Epithelial cell of prostate (primary cell): ENCODE results near the genes CACNB4 and ARL6IP6.

- RRBS: 97% methylated on average over 1 of the region's 11 CpGs
Measured at GRCh38 chr2:151417488-151418886, 8.3 kb downstream of the RIF1 start.

DNA sequence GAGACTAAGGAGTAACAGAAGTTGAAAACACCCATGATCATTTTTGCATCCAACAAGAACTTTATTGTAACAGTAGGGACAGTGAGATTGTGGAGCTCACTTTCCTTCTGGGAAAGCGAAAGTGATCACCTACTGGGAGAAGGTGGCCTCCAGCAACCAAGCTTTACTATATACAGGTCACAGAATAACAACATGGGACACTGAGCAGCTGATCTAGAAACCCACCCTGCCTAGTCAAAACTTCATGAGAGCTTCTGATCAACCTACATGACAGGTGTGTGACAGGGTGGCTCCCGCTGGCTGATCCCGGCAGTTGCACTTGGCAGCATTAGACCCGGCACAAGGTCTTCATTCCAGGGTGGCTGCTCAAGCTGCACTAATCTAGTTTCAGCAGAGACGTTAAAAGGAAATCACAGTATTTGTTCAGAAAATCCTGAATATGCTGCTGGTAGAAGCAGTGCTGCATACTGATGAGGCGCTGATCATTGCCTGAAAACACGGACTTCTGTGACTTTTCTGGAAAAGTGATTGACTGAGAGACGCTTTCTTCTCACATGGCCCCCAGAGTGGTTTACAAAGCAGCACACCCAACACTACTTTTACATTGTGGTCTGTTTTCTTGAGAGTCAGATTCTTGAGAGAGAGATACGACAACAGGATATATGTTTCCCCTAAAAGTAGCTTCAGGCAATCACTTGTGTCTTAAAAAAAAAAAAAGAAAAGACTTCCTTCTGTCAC, 63.6 kb upstream of the ARL5A start:
- RRBS: no CpG with 5 or more reads among the region's 9 CpGs

DNA sequence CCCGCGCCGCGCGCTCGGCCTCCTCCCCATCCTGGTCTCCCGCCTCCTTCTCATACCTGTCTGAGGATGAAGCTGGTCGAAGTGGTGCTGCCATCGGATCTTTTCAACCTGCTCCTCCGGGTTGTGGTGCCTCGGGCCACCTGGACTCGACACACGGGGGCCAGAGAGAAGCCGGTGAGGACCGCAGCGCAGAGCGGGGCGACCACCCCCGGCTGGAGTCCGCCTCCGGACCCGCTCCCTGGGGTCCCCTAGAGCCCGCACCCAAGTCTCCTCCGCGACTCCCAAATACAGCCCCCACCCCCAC, 618 bp downstream of the CACNB4 start:
- RRBS: 1% methylated on average over 10 of the region's 25 CpGs

- RRBS: 0% methylated on average over 13 of the region's 62 CpGs
Measured at GRCh38 chr2:152098578-152099234, at the start of gene CACNB4. CACNB4 (minus strand) TSS chr2:152099044.

- RRBS: no CpG with 5 or more reads among the region's 6 CpGs
Measured at GRCh38 chr2:152175121-152175351, 527 bp downstream of the STAM2 start.

DNA sequence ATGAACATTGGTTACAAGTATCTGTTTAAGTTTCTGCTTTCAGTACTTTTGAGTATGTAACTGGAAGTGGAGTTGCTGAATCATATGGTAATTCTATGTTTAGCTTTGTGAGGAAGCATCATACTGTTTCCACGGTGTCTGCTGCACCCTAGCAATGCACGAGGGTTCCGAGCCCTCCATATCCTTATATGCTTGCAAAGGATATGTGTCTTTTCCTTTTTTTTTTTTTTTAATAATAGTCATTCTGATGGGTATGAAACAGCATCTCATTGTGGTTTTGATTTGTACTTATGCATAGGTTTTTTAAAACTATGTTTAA, 83.7 kb downstream of the FMNL2 start:
- RRBS: no CpG with 5 or more reads among the region's 3 CpGs

GRCh38 chr2:152505405-152506079, 170.6 kb downstream of the FMNL2 start:
- RRBS: no CpG with 5 or more reads among the region's 10 CpGs

DNA sequence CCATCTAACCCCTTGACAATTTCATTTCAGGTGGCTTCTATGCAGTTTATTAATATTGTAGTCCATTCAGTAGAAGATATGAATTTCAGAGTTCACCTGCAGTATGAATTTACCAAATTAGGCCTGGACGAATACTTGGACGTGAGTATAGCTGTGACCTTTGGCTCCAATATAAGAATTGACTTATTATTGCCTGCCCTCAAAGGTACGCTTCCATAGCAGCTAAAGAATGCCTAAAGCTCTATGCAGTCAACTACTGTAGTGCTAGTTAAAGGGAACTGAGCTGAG, 105.9 kb downstream of the PRPF40A start:
- RRBS: no CpG with 5 or more reads among the region's 3 CpGs

- RRBS: no CpG with 5 or more reads among the region's 1 CpG
Measured at GRCh38 chr2:152614675-152615128, 102.6 kb downstream of the PRPF40A start.

- RRBS: no CpG with 5 or more reads among the region's 5 CpGs
Measured at GRCh38 chr2:152626177-152626765, 91.0 kb downstream of the PRPF40A start.

- RRBS: under 1% methylated on average over 14 of the region's 75 CpGs
Measured at GRCh38 chr2:152717556-152718375, 505 bp upstream of the PRPF40A start.

- RRBS: 2% methylated on average over 27 of the region's 77 CpGs
Measured at GRCh38 chr2:152718376-152719271, at the start of gene ARL6IP6. ARL6IP6 (plus strand) TSS chr2:152718620.

DNA sequence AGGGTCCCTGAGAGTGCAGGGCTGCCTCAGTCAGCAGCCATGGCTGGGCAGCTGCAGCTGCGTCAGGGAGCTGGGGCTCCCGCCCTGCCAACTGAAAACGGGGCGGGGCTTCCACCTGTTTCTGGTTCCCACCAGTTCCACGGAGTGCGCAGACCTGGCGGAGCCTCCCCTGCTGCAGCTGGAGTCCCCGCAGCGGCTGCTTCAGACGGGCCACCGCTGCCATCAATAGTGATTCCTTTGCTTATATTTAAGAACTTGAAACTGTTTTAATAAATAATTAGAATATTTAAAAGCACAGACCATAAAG, 30.6 kb upstream of the RPRM start:
- RRBS: no CpG with 5 or more reads among the region's 11 CpGs

DNA sequence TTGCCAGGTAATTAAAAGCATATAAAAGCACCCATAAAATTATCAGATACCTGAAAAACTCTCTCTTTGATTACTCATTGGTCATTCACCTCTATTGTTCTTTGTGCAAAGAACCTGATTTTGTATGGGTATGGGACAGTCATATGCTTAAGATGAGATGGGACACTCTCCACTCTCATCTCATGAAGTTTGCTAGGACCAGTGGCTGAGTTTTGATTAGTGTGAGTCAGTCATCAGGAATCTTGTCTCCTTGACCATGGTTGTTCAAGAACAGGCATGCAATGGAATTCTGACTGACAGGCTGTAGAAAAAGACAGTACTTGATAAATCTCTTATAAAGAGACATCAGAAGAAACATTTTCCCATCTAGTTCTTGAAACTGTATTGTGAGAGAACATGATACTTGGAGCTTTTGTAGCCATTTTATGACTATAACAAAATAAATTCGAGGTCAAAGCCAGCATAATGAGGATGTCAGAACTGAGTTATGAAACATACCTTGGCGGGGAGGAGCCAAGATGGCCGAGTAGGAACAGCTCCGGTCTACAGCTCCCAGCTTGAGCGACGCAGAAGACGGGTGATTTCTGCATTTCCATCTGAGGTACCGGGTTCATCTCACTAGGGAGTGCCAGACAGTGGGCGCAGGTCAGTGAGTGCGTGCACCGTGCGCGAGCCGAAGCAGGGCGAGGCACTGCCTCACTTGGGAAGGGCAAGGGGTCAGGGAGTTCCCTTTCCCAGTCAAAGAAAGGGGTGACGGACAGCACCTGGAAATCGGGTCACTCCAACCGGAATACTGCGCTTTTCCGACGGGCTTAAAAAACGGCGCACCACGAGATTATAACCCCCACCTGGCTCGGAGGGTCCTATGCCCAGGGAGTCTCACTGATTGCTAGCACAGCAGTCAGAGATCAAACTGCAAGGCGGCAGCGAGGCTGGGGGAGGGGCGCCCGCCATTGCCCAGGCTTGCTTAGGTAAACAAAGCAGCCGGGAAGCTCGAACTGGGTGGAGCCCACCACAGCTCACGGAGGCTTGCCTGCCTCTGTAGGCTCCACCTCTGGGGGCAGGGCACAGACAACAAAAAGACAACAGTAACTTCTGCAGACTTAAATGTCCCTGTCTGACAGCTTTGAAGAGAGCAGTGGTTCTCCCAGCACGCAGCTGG, 366.8 kb downstream of the NR4A2 start:
- RRBS: no CpG with 5 or more reads among the region's 33 CpGs

DNA sequence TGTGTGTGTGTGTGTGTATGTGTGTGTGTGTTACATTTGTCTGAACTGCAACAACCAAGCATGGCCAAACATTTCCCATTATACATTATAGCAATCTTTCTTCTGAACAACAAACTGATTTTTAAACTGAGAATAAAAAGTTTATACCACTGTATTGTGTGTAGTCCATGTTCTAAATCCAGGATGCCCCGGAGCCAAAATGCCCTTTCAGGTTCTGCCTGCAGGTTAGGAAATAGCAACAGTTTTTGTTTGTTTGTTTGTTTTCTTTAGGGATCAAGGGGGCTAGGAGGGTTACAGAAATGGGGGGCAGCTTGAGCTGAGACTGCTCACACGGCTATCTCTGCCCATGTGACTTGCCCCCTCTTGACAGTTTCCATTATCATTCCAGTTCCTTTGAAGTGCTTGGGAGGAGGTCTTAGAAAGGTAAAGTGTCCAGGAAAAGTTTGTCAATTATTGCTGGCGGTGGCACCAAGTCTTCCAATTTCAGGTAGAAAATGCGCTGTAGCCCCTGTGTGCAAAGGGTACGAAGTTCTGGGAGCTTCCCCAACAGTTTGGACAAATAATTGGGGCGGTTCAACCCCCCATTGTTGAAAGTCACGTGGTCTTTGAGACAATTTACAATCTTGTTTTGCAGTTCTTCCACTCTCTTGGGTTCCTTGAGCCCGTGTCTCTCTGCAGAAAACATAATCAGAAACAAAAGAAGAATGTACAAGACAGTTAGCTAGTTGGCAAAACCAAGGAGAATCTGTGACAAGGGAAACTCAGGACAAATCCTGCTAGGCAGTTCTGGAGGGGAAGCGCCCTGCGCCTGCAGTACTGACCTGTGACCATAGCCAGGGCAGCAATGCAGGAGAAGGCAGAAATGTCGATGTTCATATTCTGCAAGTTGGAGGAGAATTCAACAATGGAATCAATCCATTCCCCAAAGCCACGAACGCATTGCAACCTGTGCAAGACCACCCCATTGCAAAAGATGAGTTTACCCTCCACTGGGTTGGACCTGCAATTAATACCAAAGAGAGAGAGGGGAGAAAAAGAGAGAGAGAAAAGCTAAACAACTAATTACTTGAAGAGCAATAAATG, 6.9 kb downstream of the NR4A2 start:
- RRBS: no CpG with 5 or more reads among the region's 13 CpGs

DNA sequence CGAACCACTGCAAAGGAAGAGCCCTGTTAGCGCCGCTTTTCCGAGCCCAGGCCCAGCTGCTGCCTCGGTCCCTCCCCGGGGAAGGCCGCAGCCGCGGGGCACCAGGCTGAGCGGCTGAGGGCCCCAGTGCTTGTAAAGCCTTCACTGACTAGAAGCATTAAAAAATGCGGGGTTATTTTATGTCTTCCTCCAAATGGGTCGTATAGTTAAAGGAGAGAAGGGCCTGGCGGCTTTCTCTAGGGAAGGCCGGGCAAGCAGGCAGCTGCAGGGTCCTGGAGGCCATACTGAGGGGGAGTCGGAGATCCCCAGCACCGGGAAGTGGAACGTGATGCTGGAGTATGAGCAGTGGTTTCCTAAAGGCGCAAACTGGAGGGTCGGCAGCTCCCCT, 4.5 kb downstream of the NR4A2 start:
- RRBS: 99% methylated on average over 6 of the region's 19 CpGs

DNA sequence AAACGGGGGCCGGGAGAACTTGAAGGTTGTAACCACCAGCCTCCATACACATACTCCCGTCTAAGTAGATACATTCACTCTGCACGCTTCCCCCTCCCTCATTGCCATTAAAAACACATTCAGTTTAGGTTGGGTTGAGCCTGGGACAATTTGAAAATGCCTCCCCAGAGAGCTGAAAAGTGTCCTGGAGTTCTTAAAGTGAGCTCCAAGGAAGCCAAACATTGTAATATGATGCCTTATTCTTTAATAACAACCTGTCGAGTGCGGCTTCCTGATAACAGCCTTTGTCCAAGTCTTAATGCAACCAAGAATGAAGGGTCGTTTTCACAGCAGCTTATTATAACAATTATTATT, 2.4 kb upstream of the NR4A2 start:
- RRBS: no CpG with 5 or more reads among the region's 7 CpGs

- RRBS: no CpG with 5 or more reads among the region's 2 CpGs
Measured at GRCh38 chr2:157056121-157056687, 201.3 kb upstream of the GALNT5 start.

DNA sequence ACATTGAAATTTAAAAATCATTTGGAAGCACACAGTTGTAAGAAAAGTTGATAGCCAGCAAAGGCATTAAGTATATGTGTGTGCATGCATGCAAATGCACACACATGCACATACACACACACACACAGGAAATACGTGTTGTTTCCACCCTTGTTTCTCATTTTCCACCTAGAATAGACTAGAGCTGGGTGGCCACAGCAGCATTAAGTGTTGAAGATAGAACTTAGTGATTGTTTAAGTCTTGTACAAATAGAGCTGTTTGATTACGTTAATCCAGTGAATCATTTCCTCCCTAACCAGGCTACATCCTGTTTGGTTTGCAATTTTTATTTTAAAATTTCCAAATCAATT, 74.8 kb upstream of the GALNT5 start:
- RRBS: no CpG with 5 or more reads among the region's 2 CpGs

- RRBS: no CpG with 5 or more reads among the region's 1 CpG
Measured at GRCh38 chr2:157433298-157433709, 10.6 kb downstream of the CYTIP start.